Gastrocnemius medialis (tissue), 3 donors: ENCODE data around the genes ATG101, KRT77 and KRT3.

GRCh38 chr12:52039794-52040439 is 11.3 kb upstream of the NR4A1 start:
- PRO-cap: no peak
- RAMPAGE, long total RNA, 3 experiments: no peak in any of the 3 experiments

GRCh38 chr12:52045436-52046138 is 5.7 kb upstream of the NR4A1 start:
- PRO-cap: bidirectional peak, plus-strand start at chr12:52045966, minus-strand start at chr12:52045939
- RAMPAGE, long total RNA, 3 experiments: no peak in any of the 3 experiments

DNA sequence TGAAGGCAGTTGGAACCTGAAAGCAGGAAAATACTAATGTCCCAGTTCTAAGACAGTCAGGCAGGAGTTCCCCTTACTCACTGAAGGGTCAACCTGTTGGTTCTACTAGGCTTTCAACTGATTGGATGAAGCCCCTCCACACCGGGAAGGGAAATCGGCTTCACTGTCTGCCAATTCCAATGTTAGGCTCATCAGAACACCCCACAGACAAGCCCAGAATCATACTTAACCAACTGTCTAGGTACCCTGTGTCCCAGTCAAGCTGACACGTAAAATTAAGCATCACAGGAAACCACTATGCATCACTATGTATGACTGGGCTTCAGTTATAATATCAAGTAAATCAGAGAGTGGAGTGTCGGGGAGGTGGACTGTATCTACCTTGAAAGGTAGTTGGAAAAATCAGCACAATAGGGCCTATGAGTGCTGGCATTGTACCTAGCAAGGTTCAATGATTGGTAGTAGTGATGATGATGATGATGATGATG is 3.5 kb upstream of the ATG101 start:
- PRO-cap: no peak
- RAMPAGE, long total RNA, 3 experiments: no peak in any of the 3 experiments

DNA sequence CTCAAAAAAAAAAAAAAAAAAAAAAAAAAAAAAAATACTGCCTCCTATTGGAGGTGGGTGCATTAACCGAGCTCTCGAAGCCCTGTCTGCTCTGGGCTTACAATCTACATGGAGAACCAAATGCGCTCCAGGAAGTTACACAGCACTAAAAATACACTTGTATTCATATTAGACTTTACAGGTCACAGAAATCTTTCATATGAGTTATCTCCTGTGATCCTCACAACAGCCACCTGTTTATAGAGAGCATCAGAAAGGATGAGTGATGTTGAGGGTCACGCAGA is 848 bp upstream of the ATG101 start:
- PRO-cap: unidirectional peak, plus-strand start at position 198 of the sequence
- RAMPAGE, long total RNA, 3 experiments: no peak in any of the 3 experiments

DNA sequence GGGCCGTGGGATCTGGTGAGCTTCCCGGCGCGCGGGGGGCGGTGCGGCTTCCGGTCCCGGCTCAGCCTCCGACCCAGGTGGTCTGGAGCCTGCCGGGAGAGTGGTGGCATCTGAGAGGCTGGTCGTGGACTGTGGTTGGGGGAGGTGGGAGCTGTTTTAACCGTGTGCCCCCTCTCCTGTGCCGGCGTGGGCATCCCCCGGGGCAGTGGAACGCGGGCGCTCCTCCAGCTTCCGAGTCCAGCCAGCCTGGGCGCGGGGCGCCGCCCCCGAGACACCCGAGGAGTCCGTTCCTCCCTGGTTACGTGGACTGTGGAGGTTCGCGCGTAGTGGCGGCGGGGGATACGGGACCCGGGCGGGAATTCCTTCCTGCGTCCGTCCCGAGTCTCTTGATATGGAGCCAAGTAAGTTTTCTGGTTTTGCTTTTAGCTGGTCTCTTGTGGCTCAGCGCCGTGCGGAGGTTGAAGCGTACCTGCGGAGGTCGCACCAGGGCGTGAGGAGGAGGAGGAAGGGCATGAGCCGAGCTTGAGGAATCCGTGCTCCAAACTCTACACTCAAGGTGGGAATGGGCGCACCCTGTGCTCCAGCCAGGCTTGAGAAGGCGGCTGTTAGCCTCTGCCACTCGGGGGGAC is at the start of gene ATG101:
Gene ATG101, plus strand, starts transcription at position 51 of the 629 bp plus-strand sequence.
- PRO-cap: bidirectional peak, plus-strand start at position 76 of the sequence, minus-strand start outside the sequence
- RAMPAGE, long total RNA, 3 experiments: start-site peak on the plus strand in 3 of 3 experiments, centred at positions 61 to 80 of the sequence, 79 to 163 reads per replicate

DNA sequence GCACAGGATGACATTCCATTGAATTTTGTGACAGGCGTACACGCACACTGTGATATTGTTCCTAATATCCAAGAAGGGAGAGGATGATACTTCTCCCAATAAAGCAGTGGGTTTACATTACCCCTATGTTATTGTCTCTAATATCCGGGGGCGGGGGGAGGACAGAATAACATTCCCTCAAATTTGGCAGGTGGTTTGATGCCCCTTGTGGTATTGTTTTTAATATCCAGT is 36.2 kb downstream of the SMIM41 start:
- PRO-cap: no peak
- RAMPAGE, long total RNA, 3 experiments: no peak in any of the 3 experiments

DNA sequence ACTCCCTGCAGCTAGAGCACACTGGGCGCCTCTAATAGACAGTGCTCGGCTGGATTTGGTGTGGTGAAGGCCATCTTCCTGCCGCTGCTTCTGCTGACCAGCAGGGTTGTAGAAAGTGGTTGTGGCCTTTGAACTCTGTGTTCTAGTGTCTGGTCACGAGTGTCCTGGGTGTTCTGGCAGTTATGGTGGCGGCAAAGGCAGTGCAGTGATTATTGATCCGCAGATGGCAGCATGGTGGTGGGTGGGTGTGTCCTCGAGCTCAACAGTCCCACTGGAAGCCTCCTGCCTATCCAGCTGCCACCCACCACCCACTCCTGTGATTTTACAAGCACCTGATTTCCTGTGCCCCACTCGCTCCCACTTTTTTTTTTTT is 43.4 kb downstream of the SMIM41 start:
- PRO-cap: no peak
- RAMPAGE, long total RNA, 3 experiments: no peak in any of the 3 experiments

GRCh38 chr12:52142600-52142973 is 49.2 kb downstream of the KRT80 start:
- PRO-cap: no peak
- RAMPAGE, long total RNA, 3 experiments: no peak in any of the 3 experiments

DNA sequence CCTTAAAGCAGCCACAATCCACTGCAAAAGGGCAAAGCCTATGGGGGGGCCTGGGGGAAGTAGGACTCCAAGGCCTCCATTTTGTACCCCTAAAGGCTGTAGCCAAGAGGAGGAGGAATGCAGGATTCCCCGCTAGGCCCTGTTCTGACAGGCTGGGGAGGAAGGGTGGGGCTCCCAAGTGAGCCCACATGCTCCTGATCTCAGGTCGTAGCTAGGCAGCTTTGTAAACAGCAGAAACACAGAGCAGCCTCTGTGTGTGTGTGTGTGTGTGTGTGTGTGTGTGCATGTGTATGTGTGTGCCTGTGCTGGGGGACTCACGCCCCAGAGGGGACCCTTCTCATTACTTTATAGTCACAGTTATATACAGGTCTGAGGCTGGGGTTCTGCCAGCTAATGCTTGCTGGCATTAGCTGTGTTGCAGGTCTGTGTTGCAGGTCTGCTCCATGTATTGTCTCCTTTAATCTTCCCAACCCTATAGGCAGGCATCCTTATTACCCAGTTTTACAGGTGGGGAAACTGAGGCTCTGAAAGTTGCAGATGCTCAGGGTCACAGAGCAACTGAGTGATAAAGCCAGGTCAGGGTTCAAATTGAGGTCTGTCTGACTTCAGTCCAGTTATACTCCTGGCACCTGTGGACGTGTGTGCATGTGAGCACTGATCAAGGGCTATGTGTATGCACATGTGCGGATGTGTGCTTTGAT is 36.2 kb downstream of the KRT80 start:
- PRO-cap: no peak
- RAMPAGE, long total RNA, 3 experiments: no peak in any of the 3 experiments

DNA sequence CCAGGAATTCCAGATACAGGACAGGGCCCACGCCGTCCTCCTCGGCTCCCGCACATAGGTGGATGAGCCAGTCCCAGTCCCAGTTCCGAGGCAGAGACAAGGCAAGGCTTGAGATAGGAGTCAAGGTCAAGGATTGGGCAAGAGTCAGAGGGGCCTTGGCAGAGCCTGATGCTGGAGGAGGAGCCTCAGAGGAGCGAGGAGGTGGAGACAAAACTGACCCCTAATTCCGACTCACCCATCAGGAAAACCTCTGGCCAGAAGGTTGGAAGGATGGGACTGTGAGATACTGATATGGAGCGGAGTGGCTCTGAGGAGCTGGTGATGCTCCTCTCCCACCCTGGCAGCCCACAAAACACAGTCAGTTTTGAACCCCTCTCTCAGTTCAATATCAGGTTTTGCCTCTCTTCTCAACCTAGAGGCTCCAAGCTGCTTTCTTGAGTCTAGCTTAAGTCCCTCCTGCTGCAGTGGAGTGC is 20.9 kb downstream of the KRT80 start:
- PRO-cap: no peak
- RAMPAGE, long total RNA, 3 experiments: no peak in any of the 3 experiments

DNA sequence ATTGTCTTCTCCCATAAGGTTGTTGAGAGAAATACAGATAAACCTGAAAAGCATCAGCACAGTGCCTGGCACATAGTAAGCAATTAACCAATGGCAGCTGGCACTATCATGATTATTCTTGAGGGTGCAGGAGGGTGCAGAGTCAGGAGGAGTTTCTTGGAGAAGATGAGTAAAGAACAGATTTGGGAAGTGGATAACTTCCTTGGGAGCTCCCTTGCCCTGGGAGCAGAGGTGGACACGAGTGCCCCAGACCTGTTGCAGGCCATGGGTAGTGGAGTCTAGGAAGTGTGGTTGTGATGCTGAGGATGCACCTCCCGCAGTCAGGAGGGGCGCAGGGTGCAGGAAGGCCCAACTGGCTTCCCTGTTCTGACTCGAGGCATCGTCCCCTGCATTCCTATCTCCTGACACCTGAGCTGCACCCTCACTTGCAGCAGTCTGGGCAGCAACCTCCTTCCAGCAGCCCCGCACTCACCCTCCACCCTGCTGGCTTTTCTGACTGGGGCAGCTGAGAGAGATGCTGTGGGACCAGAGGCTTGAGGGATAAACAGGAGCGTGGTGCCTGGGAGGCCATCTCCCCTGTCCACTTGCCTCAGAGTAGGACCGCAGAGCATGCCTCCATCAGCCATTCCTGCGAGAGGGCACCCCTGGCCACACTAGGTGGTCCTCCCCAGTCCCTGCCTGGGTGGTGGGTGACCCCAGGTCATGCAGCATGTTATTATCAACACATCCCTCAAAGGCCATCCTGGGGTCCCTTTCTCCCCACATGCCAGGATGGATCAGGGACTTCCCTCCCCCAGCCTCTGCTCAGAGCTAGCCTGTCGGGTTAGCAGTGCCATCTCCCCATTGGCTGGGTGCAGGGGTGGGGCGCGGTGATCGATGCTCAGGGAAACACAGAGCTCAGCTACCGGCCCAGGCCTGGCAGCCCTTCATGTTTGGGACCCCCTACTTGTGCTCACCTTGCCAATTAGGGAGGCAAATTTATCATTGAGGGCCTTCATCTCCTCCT is 864 bp downstream of the KRT80 start:
- PRO-cap: no peak
- RAMPAGE, long total RNA, 3 experiments: no peak in any of the 3 experiments

DNA sequence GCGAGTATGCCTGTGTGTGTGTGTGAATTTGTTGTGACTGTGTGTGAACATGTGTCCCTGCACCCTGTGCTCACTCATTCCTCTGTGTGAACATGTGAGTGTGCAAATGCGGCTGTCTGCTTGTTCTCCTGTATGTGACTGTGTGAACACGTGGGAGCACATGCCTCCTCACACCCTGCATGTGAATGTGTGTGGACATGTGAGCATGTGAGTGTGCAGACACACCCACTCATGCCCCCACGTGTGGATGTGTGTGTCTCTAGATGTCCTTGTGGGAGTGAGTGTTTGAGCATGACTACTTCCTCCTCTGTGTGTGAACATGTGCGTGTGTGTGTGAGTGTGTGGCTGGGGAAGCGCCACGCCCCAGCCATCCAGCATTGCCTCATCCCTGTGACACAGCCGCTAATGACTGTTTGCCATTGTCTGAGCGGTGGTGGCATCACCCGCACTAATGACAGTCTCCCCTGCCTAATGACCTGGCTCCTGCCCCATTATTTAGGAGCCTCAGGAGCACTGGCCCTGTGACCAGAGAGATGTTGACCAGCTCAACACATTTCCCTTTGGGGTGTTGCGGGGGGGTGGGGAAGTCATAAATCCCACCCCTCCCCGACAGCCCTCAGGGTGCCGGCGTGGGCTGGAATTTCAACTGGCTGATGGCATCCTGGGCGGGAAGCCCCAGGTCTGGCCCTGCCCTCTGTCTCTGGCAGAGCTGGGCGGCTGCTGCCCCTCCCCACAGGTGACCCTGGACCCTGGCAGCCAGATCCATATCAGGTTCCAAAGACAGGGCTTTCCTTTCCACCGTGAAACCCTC is 11.4 kb upstream of the KRT80 start:
- PRO-cap: bidirectional peak, plus-strand start at position 419 of the sequence, minus-strand start at position 142 of the sequence
- RAMPAGE, long total RNA, 3 experiments: no peak in any of the 3 experiments

DNA sequence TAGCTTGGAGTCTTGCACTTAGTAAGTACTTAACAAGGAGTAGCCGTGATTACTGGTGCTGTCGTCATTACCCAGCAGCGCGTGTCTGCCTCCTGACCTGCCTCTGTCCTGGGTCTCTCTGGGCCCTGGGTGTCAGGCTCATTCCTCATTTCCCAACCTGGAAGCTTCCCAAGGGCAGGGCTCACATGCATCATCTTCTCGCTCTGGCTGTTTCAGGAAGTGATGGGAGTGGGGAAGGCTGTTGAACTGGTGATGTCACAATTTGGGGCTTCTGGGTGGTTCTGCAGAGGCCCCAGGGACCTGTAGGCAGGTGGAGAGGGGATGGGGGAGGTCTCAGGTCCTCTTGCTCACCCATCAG is 18.8 kb upstream of the KRT80 start:
- PRO-cap: no peak
- RAMPAGE, long total RNA, 3 experiments: no peak in any of the 3 experiments

DNA sequence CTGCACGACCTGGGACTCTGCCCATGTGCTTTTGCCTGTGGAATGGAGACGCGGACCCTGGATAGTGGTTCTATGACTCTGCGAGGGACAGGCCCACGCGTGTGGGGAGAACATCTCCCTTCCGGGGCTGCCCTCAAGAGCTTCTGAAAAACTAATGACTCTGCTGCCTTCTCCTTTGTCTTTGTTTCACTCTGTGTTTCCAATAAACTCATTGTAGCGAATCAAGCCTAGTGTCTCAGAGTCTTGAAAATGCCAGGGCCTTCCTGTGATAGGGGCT is 12.3 kb downstream of the KRT83 start:
- PRO-cap: no peak
- RAMPAGE, long total RNA, 3 experiments: no peak in any of the 3 experiments

- PRO-cap: no peak
- RAMPAGE, long total RNA, 3 experiments: no peak in any of the 3 experiments
Measured at GRCh38 chr12:52629569-52629990, 11.2 kb upstream of the KRT73 start.

DNA sequence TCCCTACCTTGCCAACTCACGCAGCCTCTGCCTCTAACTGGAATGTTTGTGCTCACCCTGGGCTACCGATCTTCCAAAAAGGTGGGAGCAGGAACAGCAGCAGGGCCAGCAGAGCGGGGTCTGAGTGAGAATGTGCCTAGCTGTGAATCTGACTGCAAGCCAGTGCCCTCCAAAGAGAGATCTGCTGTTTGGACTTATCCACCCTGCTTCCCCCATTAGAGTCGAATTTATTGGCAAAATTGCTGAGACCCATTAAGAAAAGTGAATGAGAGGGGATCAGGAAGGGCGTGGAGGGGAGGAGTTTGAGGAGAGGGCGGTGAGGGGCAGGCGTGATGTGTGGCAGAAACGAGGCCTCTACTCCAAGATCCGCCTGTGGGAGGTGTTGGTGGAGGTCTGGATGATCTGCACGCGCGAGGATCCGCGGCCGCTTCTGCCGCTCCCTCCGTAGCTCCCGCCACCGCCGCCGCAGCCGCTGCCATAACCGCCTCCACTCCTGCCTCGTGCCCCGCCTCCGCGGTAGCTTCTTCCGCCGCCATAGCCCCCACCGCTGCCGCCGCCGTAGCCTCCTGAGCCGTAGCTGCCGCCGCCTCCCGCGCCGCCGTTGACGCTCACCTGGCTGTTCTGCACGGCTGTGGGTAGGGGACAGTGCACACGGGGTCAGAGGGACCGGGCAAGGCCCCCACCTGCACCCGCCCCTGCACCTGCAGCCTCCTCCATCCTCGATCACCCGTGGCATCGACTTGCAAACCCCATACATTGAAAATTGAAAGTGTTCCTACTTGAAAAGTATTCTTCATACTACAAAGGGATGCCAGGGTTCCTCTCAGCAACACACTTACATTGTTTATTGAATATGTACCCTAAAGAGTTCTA is 10.8 kb upstream of the KRT1 start:
- PRO-cap: no peak
- RAMPAGE, long total RNA, 3 experiments: no peak in any of the 3 experiments

GRCh38 chr12:52703403-52703676 is at the start of gene KRT77:
Gene KRT77 (minus strand): TSS chr12:52703524.
- PRO-cap: no peak
- RAMPAGE, long total RNA, 3 experiments: no peak in any of the 3 experiments

- PRO-cap: no peak
- RAMPAGE, long total RNA, 3 experiments: no peak in any of the 3 experiments
Measured at GRCh38 chr12:52795976-52796342, at the start of gene KRT3. Gene KRT3 (minus strand): TSS chr12:52796117.

GRCh38 chr12:52873436-52874676 is 25.1 kb upstream of the KRT78 start:
- PRO-cap: no peak
- RAMPAGE, long total RNA, 3 experiments: no peak in any of the 3 experiments

GRCh38 chr12:52903061-52903246 is 1.9 kb downstream of the KRT8 start:
- PRO-cap: no peak
- RAMPAGE, long total RNA, 3 experiments: no peak in any of the 3 experiments